H4 (cell line): ENCODE measurements around the gene SLC44A3.

DNA sequence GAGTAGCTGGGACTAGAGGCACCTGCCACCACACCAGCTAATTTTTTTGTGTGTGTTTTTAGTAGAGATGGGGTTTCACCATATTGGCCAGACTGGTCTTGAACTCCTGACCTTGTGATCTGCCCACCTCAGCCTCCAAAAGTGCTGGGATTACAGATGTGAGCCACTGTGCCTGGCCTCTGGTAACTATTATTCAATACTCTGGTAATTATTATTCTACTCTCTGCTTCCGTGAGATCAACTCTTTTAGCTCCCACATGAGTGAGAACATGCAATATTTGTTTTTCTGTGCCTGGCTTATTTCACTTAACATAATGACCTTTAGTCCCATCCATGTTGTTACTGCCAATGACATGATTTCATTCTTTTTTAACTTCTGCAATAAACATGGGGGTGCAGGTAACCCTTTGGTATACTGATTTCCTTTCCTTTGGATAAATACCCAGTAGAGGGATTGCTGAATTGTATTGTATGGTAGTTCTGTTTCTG lies 37.8 kb upstream of the GCLM start:
- RAMPAGE, long total RNA = no peak

DNA sequence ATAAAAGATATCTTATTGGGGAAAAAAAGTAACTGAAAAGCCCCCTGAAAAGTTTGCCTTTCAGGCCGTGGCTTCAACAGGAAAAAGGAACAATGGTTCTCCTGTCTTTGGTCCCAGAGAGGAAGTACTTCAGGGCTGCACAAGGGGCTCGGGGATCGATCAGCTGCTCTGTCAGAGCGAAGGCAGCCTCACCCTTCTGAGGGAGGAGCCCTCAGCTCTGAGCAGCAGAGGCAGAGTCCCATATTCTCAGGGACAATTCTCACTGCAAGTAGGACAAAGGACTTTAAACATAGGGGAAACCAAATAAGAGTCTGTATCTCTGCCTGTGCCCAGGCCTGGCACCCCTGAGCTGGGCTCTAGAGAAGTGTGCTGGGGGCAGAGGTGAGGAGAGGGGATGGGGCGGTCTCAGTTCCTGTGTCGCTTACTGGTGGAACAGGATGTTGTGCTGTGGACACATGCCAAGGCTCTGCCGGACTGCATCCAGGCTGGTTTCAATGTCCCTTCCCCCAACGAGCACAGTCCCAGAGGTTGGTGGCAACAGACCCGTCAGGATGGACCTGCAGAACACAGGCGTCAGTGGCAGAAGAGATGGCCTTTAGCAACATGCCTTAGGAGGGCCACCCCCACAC lies 76.6 kb downstream of the ABCA4 start:
- RAMPAGE, long total RNA = no peak

- RAMPAGE, long total RNA = no peak
These were observed 28.5 kb downstream of the ABCA4 start for GRCh38 chr1:94092398-94092946.

DNA sequence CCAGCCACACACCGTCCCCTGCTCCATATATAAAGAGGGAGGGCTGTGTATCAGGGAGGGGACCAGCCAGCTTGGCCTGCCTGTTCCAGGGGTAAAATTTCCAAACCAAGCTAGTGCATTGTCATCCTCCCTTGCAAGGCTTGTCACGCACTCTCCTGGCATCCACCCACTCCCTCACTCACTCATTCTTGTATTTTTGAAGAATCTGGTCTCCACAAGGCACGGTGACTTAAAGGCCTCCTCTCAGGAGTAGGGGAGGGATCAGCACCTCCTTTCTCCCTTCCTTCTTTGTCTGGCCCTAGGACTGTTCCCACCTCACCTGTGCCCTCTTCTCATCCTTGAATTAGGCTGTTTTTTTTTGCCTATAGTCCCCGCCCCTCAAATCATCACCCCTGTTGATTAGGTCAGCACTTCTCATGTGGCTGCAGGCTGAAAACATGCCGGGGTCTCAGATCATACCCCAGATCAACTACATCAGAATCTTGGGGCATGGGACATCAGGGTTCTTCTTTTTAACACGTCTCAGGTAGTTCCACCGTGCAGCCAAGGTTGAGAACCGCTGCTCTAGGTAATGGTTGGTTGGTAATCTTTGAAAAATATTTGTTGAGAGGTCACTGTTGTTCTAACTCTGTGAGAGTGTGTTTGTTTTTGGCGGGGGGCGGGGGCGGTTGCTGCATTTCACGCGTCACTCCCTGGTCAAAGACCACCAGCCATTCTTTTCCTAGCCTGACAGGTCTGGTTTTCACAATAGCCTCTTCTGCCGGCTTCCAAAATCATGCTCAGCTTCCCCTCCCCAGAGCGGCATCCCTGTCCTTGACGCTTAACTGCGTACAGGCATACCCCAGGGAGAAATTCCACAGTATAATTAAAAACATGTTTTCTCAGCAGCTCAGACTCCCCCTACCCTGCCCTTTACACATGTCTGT lies 4.8 kb downstream of the ABCA4 start:
- RAMPAGE, long total RNA = no peak

DNA sequence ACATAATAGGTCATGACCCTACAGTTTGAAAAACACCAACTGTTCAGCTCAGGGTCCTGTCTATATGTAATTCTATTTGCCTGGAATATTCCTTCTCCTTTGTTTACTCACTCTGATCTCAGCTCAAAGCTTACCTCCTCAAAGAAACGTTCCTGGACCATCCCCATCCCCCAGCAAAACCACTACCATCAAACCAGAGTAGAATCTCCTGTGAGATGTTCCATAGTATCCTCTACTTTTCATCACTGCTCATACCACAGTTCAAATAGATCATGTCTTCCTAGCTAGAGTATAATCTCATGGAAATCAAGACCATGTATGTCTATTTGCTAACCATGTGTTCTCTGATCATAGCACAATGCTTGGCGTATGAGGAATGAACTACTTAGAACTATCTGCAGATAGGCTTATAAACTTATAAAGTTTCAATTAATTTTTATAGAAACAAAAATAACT lies 3.5 kb downstream of the ARHGAP29 start:
- RAMPAGE, long total RNA = no peak

- RAMPAGE, long total RNA = no peak
These were observed 81.8 kb upstream of the ARHGAP29 start for GRCh38 chr1:94319018-94319662.

- RAMPAGE, long total RNA = no peak
These were observed 89.8 kb upstream of the ARHGAP29 start for GRCh38 chr1:94327055-94327625.

GRCh38 chr1:94532987-94533434 lies 8.5 kb downstream of the F3 start:
- RAMPAGE, long total RNA = no peak

- RAMPAGE, long total RNA = no peak
These were observed 76.3 kb upstream of the SLC44A3 start for GRCh38 chr1:94743613-94744555.

- RAMPAGE, long total RNA = no peak
These were observed 24.6 kb upstream of the SLC44A3 start for GRCh38 chr1:94795570-94795981.

DNA sequence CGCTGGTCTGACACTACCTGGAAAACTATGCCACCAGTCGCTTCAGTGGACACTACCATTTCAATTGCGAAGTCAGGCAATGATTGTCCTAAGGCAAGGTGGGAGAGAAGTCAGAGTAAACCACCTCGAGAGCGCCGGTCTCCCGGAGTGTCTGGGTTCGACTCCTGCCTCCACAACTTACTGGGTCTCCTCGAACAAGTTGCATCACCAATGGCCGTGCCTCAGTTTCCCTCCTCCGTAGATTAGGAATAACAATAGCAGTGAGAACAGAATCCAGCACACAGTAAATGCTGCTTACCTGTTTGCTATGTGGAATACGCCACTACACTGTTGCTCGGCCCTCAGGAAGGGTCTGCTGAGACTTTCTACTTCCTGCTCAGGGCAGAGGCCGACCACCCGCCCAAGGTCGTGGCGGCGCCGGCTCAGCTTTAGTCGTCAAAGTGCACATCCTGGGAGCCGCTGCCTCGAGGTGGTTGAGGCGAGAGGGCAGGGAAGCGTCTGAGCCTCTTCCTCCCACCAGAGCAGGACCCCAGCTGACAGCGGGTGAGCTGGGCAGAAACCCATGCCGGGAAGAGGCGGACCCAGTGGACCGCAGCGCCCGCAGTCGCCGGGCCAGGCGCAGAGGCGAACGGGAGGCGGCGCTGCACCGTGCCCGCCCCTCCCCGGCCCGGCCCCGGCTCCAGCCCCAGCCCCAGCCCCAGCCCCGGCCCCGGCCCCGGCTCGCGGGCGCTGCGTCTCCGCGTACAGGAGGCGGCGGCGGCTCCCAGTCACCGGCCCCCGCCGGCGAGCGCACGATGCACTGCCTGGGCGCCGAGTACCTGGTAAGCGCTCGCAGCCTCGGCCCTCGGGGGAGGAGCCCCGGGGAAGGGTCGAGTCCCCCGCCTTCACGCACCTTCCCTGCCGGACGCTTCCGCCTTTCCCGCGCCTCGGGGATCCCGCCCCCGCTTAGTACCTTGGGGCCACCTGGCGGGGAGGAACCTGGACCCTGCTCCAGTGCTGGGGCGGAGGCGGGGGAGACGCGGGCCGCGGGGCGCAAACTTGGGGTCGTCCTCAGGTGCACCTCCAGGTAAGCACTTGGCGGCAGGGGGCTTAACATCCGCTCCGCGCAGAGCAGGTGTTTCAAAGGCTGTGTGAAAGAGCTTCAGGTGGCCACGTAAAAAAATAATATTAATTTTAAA lies at the start of gene SLC44A3:
Gene SLC44A3, plus strand, starts transcription at position 700 of the 1,178 bp plus-strand sequence.
- RAMPAGE, long total RNA = no peak

GRCh38 chr1:94863176-94863821 lies 43.1 kb downstream of the SLC44A3 start:
- RAMPAGE, long total RNA = no peak

- RAMPAGE, long total RNA = no peak
These were observed 45.1 kb downstream of the SLC44A3 start for GRCh38 chr1:94865327-94865647.

DNA sequence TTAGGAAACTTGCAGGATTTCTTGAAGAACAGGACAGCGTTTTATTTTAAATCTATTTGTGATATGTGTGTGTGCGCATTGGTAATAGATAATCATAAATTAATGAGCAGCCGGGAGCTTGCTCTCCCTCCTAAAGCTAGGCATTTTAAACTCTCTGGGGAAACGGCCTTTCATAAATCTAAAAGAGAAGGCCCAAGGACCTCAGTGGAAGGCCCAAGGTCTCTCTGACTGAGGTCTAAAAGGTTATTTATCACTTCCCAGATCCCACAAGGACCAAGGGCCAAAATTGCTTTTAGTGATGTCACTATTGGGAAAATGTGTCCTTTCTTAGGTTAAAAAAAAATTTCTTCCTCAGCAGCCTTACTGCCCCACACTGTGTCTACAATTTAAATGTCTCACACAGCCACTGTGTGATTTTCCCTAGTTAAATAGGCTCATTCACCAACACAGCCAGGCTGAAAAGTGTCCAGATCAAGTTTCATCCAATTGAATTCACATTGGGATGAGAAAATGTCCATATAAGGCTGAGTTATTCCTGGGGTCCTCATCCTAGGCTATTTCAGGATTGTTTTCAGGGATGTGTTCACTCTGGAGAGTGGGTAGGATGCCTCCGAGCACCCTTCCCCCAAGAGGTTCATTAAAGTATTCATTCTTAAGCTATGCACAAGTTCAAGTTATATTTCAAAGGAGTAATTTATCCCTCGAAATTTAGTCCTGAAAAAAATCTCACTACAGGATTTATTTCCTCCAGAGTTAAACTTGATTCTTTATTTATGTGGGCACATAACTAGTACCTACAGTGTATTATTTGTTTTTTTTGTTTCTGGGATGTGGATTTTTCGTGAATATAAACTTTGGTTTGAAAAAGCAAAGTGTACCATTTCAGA lies 46.2 kb downstream of the SLC44A3 start:
- RAMPAGE, long total RNA = no peak

DNA sequence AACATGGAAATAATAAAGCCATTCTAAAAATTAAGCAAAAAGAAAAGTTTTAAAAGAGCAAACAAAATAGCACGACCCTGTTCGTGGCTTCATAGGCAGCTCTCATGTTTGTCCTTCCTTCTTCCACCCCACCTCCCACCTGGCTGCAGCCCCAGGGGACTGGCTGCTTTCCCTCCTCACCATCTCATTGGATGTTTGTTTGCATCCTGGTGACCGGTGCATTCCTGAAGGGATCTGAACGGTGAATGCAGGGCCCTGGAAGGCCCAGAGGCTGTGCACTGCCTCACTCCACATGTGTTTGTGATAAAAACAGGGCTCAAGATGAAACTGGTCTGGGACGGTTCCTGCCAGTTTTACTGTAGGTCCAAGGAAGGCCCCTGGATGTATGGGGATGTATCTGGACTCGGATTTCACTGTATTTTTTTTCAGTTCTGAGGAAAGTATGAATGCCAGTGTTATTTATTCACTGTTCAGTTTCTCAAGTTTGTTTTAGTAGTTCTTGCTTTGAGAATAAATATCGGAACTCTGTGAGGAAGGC lies 42.8 kb downstream of the CNN3 start:
- RAMPAGE, long total RNA = no peak

DNA sequence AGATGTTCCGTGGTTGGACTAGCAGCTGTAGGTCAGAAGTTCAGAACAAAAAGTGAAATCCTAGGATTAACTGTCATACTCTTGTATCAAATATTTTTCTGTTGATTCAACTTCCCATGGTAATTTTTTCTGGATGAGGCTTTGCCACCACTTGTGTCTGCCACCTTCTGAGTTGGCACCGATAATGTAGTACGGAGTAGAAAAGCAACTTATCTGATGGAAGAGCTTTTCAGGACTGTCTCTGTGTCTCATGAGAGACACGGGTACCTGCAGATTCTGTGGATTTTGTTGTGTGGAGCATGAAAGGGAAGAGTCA lies 44.6 kb upstream of the CNN3 start:
- RAMPAGE, long total RNA = no peak

GRCh38 chr1:94974583-94975264 lies 47.8 kb upstream of the CNN3 start:
- RAMPAGE, long total RNA = no peak

DNA sequence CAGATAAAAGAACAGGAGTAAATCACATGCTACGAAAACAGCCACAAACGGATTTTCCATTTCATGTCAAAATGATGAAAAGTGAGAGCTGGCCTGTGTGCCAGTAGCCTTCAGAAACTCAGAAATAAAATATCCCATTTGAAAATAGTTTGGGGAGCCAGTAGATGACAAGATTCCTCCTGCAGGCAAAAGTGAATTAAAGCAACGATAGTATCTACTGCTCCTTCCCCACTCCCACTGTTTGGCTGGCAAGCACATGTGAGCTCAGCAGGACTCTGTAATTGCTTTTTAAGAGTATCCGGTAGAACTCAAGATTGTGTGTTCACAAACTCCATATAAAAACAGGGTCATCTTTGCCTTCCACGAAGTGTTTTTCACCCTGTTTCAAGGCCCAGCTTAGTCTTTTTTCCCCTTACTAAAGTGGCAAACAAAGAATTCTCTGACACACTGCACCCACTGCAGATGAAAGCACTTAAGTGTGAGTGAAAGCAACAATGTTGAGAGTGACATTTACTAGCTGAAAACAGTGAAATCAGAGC lies 70.2 kb downstream of the ALG14 start:
- RAMPAGE, long total RNA = no peak

GRCh38 chr1:95042165-95042876 lies 30.4 kb downstream of the ALG14 start:
- RAMPAGE, long total RNA = no peak

DNA sequence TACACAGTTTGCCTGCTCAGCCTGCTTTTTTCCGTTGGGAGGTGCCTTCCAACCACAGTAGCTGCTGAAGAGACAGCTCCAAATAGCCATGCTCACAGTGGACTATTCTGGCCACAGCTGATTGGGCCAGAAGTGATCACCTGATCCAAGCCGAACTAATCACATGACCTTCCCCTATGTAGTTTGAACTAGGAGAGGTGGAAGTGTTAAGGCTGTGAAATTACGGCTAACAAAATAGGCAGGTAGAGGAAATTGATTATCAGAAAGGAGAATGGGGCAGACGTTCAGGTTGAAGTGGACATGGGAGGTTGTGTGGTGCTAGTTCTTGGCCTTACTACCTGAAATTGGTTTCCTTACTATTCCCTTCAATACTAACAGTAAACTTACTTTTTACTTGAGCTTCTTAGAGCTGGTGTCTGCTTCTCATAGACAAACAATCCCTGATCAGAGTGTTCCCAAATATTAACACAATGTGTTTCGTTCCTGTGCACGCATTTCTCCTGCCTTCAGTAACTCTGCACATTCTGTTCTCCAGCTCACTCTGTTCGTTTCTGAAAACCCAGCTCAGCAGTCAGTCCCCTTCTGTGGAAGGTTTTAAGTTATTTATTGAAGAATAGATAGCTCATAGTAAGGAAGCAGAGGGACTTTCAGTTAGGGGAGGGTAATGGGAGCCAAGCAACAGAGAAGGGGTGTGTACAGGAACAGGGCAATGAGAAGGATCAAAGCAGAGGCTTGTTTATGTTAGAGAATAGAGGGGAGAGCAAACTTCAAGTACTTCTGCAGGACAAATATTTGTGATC lies 136.3 kb downstream of the RWDD3 start:
- RAMPAGE, long total RNA = no peak